OCI-LY7 (cell line): ENCODE measurements around a stretch of chr3.

- PRO-cap = no peak
- RAMPAGE, long total RNA = no peak
These were observed 144.4 kb upstream of the BCL6 start for GRCh38 chr3:187889585-187890126.

DNA sequence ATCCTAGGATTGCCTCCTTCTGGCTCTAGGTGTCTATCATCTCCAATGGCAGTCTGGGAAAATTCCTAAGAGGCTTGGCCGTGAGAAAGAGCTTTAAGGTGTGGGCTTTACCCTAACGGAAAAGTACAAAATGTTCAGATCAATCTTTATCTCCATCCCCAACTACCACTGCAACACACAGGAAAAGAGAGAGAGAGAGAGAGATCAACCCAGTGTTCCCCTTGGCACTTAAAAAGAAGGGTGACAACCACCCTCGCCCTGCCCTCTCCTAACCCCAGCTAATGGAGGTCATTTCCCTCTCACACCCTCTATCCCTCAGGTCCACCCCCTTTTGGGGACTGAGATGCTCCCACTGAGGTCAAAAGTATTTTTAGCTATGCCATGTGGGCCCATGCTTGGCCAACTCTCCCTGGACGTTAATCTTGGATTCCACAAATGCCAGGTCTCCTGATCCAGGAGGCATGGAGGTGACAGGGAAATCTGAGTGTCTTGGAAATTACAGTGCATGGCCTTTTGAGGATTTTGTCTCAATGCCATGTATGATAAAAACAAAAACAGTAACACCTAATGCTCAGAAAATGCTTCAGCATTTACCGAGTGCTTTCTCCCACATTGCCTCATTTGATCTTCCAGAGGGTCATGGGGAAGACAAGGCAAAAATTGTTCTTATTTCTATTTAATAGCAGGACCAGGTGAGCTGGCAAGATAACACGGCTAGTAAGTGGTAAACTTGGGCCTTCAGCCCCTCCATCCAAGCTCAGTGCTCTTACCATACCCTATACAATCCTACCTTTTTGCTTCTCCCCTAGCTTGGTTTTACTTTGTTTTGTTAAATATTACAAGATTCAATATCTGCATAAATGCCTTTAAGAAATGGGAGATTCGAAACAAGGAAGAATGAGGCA lies 203.1 kb upstream of the BCL6 start:
- PRO-cap = no peak
- RAMPAGE, long total RNA = no peak

DNA sequence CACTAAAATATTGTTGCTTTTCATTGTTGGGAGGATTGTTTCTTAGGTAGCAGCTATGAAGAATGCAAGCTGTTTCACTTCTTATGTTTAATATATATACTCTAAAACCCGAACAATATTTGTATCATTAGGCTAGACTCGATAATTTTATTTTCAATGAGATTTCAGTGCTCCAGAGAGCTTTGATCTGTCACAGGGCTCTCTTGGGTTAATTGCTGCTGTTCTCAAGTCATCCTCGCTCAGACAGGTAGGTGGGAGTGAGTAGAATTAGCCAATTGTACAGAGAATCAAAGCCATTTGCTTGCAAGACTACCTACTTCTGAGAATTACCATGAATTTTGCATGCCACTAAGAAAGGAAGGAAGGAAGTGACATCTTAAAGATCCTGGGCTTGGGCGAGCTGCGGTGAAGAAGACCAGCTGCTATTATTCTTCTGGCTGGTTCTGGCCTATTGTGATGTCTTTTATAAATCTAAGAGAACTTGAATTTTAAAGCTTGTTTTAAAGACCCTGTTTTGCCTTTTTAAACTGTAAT lies 154.2 kb upstream of the LPP start:
- PRO-cap = bidirectional peak, plus-strand start at position 379 of the sequence, minus-strand start at position 259 of the sequence
- RAMPAGE, long total RNA = no peak

DNA sequence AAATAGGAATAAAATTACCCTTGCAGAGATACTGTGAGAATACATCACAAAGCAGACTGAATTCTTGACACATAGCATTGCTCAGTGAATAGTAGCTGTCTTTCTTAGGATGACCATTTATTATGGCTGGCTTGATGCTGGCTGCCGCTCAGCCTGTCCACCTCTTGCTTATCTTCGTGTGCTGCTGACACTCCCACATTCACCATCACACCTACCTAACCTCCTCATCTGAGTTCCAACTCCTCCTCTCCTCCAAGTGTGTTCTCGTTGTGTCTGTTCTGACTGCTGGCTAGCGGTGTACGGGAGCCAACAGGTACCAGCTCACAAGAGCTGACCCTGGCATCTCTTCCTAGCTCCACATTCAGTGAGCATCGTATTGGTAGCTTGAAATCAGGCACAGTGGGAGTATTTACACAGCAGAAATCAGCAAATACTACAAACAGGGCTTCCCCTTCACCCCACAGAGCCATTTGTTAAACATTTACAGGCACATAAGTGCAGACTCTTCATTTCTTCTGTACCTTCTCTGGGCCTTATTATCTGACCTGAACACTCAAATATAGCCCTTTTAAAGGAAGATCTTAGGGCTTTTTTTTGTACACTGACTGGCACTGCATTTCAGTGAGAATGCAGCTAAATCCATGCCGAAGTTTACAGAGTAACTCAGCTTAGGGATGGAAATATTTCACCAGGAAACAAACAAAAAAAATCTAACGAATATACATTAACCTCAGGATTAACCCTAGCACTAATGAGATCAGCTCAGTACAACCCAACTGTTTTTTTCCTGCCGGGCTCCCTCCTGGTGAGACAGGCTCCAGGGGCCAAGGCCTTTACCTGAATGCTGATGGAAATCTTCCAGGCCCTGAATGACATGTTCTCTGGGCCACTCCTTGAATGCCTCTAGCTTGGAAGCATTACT lies 150.6 kb upstream of the LPP start:
- PRO-cap = no peak
- RAMPAGE, long total RNA = no peak

DNA sequence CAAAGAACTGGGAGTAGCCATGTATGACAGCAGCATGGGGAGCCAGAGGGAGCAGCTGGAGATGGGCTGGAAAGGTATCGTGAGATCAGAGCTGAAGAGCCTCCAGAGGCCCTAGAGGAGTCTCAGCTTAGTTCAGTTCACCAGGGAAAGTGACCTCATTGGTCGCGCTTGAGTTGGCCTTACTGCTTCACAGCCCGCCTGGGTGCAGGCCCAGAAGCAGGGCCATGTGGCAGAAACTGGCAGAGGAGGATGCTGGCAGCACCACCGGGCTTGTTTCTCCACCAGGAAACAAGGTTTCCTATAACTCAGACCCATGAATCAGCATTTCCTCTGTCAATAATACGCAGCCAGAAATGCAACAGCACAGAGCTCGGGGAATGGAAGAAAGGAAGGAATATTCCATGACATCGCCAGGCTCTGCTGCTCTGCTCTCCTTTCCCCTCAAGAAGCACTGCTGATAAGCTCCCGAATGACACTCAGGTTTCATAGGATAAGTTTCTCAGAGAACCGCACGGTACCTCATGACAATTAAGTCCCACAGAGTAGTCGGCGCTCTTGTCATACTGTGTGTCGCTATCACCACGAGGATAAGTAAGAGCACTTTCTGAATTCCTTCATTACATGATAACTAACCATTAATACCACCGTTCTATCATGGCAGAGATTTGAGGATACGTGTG lies 147.1 kb upstream of the LPP start:
- PRO-cap = no peak
- RAMPAGE, long total RNA = no peak

GRCh38 chr3:188052065-188052710 lies 101.8 kb upstream of the LPP start:
- PRO-cap = no peak
- RAMPAGE, long total RNA = no peak

- PRO-cap = no peak
- RAMPAGE, long total RNA = no peak
These were observed 1.2 kb upstream of the LPP start for GRCh38 chr3:188152887-188152974.

- PRO-cap = no peak
- RAMPAGE, long total RNA = no peak
These were observed 722 bp upstream of the LPP start for GRCh38 chr3:188153352-188153518.

- PRO-cap = no peak
- RAMPAGE, long total RNA = no peak
These were observed 18.1 kb downstream of the LPP start for GRCh38 chr3:188172057-188172535.

GRCh38 chr3:188209834-188210174 lies 55.8 kb downstream of the LPP start:
- PRO-cap = no peak
- RAMPAGE, long total RNA = no peak

GRCh38 chr3:188217607-188218400 lies 63.8 kb downstream of the LPP start:
- PRO-cap = no peak
- RAMPAGE, long total RNA = no peak

GRCh38 chr3:188231417-188231871 lies 77.5 kb downstream of the LPP start:
- PRO-cap = no peak
- RAMPAGE, long total RNA = no peak

DNA sequence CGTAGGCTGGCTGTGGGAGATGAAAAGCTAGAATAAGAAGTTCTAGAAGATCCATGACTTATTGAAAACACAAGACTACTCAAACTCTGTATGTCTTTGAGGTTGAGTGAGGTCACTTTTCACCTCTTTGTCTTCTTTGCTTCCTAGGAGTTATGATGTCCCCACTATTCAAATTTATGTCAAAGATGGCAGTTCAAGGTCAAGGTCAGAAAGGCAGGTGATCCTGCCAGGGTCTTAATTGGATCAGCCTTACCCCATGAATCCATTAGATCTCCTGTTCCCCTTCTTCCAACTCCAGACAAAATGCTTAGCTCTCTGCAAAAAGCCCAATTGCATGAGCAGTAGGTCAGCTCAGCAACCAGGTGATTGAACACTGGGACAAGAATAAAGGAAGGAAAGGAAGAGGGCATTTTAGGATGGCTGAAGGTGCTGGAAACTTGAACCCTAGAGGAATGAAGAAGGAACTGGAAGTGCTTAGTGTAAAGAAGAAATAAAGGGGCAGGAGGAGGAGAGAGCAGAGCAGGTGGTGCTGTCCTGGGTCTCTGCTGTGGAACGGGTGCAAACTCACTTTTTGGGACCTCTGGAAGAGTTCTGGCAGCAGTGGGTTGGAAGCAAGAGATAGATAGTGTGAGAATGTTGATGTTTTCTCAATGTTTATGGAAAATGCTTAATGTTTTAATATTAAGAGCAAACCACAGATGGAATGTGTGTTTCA lies 80.9 kb downstream of the LPP start:
- PRO-cap = no peak
- RAMPAGE, long total RNA = no peak

- PRO-cap = no peak
- RAMPAGE, long total RNA = no peak
These were observed 112.1 kb downstream of the LPP start for GRCh38 chr3:188265969-188266643.

DNA sequence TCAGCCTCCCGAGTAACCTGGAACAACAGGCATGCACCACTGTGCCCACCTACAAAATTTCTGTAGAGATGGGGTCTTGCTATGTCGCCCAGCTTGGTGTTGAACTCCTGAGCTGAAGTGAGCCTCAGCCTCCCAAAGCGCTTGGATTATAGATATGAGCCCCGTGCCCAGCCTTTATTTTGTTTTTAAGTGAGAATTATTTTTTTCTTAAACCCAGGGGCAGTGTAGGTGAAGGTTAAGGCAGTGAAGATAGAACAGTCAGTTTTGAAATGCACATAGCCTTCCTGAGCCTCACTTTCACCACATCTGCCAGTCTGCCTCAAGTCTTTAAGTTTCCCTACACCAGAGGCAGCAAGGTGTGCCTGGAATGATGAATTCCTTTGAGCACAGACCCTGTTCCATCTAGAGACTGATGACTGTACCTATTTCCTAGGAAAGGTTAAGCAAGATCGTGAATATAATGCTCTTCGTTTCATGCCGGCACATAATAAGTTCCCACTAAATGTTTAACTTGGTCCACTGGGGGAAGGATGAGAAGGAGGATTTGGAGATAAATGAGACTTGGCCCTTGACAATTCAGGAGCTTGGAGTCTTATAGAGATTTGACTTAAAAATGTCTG lies 141.8 kb downstream of the LPP start:
- PRO-cap = no peak
- RAMPAGE, long total RNA = no peak

GRCh38 chr3:188312708-188313219 lies 158.8 kb downstream of the LPP start:
- PRO-cap = no peak
- RAMPAGE, long total RNA = no peak

GRCh38 chr3:188454320-188454938 lies 300.5 kb downstream of the LPP start:
- PRO-cap = no peak
- RAMPAGE, long total RNA = no peak

DNA sequence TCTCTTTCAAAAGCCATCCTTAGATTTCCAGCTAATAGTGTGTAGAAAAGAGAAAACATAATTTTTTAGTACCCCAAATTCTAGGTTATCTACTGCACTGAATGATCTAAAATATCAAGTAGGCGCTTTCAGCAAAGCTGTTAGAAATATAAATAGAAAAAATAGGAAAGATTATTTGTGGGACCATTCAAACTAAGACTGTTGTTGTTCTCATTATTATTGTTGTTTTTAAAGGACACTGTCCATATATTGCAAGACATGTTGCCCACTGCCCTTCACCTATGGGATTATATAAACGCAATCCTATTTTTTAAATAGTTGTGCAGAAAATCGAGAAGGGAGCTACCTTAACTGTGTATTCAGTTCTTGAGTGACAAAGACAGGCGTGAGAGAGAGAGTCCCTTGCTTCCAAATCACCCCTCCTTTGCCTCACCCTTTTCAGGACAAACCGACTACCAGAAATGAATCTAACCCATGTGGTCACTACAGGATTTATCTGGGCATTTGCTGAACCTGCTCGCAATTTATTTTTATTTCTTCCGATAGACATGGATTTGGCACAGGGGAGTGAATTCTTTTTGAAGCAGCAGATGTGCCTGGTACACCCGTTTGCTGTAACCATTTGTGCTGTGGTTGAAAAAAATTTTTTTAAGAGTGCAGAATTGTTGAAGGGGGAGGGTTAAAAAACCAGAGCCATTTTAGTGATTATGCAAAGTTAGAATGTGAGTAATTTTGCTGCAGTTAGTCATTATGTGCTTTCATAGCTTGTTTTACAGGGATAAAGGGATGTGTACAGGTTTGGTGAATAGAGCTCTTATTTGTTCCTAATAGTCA lies 441.8 kb downstream of the LPP start:
- PRO-cap = no peak
- RAMPAGE, long total RNA = no peak

- PRO-cap = no peak
- RAMPAGE, long total RNA = no peak
These were observed 501.0 kb downstream of the LPP start for GRCh38 chr3:188655006-188655331.

- PRO-cap = no peak
- RAMPAGE, long total RNA = no peak
These were observed 448.4 kb upstream of the TPRG1 start for GRCh38 chr3:188723362-188723759.